Measurements from ENCODE around the gene ERBB2.

DNA sequence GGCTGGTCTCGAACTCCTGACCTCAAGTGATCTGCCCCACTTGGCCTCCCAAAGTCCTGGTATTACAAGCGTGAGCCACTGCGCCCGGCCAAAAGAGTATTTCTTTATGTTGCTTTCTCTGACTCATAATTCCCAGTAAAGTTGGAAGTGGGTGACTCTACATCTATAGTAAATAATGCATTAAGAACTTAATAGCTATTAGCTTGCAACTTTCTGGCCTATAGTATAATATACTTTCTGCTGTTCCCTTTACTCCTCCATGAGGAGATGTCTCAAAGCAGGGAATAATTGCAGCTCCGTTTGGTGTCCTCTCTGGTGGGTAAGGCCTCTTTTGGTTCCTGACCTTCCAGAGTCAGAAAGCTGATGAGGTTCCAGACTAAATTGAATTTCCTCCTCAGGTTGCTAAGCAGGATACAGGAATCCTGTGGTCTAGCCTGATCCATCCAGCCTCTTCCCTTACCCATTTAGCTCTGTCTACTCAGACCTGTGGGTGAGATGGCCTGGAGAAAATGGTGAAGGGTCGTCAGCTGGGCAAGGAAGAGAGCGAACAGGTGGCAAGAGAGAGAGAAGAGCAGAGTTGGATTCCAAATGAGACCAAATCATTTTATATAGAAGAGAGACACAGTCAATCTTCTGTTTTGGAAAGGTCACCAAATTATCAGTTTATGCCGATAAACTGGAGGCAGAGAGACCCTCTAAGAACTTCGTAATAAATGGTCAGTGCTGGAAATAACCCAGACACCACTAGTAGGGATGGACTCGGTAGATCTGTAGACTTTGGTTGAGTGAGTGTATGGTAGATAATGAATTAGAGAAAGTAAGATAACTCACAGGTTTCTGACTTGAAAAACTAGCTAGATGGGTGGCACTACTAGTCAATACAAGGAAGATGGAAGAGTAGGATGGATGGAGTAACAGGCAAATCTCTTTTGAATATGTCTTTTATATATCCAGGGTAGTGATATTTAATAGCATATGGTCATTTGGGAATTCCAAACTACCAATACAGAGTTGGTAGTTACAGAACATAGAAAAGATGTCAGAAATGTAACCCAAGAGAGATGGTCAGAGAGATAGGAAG, 42.3 kb downstream of the CDK12 start:
- PRO-cap, 2 experiments = no peak in any of the 2 experiments

DNA sequence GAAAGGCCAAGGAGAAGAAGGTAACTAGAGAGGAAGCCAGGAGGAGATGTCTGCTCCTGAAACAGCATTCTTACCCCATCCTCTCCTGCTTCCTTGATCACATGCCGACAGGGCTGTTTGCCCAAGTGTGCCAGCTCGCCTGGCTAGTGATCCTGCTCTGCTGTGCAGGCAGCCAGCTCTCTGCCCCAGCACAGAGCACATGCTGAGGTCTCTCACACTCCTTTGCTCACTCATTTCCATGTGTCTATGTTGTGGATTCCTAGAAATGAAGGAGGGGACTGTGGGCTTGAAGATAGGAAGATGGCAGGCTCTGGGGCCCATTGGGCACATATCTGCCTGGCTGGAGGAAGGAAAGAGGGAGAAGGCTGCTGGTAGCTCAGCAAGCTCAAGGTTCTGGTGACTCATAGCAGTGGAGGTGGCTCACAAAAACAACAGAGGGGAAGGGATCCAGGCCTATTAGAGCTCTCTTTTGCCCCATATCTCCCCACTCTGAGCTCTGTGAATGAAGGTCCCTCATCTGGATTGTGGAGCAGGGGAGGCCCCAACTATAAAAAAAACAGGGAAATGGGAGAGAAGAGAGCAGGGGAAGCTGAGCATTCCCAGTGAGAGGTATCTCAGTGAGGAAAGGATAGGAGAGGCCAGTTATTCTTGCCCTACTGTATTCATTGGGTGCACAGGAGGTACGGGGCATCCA, 54.2 kb downstream of the NEUROD2 start:
- PRO-cap, 2 experiments = peak in 1 of 2 experiments; most common plus-strand start position 487 of the sequence (in 1); most common minus-strand start position 357 of the sequence (in 1)

GRCh38 chr17:39617299-39618470, 9.1 kb upstream of the PPP1R1B start:
- PRO-cap, 2 experiments = no peak in any of the 2 experiments

DNA sequence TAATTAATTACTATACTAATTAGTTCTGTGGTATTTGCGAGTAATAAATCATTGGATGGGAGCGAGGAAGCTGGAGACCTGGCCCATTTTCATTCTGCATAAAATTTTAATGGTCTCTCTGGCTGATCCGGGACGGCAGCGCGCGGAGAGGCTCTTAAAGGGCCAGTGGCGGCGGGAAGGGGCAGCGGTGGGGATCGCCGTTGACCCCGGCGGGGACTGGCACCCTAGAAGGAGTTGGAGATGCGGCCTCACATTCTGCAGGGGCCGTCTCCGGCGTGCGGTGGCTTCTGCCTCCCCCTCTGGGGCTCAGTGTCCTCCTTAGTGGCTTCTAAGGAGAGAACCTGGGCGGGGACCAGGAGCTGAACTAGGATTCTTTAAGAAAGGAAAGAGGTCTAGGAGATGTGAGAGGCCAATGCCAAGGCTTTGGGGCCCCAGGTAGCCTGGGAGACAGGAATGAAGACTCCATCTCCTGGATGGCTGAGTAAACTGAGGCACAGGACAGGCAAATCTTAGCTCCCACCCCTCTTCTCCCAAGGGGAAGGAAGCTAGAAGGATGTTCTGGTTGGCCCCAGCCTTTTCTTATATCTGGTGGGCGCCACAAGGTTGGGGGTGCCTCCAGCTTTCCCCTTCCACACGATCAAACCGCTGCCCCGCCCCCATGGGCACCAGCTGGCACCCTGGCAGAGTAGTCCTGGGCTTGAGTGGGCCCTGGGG, 8.1 kb upstream of the PPP1R1B start:
- PRO-cap, 2 experiments = no peak in any of the 2 experiments

- PRO-cap, 2 experiments = no peak in any of the 2 experiments
These were observed 3.8 kb upstream of the STARD3 start for GRCh38 chr17:39633078-39633525.

DNA sequence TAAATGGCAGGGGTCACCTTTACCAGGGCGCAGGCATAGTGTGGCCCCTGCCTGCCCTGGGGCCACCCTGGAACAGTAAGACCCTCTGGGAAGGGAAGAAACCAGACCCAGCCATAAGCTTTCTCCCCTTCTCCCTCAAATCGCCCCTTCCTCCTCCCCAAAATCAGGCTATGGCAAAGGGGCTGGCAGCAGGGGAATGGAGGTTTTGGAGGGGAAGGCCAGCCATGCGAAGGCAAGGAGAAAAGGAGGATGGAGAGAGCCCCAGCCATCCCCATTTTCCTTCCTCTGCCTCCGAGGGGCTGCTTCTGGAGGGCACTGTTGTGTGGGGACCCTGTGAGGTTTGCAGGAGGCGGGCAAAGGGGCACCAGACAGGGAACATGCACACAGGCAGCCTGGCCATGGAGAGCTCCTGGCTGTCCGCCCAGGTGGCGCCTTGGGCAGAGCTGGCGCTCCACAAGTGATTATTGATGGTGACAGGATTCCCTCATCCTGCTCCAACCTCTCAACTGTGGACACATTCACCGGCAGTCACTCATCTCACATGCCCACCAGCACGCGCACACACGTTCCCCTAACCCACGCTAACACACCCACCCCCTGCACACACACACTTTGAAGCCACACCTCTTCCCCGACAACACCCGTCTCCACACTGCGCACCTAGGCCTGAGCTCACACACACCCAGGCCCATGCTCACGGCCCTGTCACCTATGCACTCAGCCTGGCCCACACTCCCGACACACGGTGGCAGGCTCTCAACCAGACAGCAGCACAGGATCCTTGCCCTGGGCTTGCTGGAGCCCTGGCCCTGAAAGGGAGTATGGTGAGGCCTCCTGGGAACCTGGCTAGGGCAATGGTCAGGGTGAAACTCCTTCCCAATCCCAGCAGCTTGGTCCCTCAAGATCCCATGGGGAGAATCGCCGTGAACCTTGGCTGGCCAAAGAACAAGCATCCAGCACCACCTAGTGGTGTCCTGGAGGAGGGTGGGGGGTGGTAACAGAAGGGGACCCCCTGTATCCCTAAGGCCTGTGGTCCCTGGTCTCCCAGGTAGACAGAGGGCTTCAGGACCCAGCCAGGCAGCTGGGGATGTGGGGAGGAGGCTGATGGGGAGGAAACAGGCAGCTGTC, 3.5 kb downstream of the PNMT start:
- PRO-cap, 2 experiments = no peak in any of the 2 experiments

- PRO-cap, 2 experiments = peak in 1 of 2 experiments; most common plus-strand start chr17:39700071 (in 1); most common minus-strand start chr17:39699886 (in 1)
These were observed at the start of gene ERBB2 for GRCh38 chr17:39699521-39700351. ERBB2 (plus strand) TSS chr17:39700064.

GRCh38 chr17:39742775-39743233, 5.1 kb downstream of the GRB7 start:
- PRO-cap, 2 experiments = no peak in any of the 2 experiments

DNA sequence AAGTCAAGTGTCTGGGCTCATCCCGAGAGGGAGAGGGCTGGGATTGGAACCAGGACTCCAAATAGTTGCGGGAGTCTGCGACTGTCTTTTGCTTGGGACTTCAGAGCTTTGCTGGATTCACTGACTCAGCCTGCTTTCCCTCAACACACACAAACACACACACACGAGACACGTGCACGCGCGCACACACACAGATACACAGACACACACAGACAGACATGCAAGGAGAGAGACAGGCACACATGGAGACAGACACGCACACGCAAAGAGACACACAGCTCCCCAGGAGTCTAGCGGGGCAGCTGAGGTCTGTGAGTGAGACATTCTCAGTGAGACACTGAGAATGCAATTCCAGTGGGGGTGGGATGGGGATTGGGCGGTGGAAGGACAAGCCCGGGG, 17.7 kb downstream of the GRB7 start:
- PRO-cap, 2 experiments = no peak in any of the 2 experiments

DNA sequence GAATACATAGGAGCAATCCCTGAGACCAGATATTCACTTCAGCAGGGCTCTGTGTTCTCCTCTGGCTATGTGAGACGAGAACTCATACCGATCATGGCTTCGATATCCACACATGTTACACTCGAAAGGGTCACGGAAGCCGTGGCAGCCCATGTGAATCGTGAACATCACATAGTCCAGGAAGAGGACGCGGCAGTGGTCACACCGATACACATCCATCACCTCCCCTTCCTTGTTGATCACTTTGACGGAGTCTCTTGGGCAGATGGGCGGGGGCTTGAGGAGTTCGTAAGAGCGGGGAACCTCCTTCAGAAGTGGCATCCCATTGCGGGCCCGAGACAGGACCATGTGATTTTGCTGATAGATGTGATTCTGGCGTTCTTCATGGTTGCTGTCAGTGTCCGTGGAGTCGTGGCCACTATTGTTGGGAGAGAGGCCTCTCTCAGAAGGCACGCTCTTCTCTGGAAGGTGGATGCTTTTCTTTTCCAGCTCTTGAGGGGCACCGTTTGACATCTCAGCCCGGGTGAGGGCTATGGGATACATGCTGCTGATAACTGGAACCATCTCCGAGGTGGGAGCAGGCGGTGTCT, 28.1 kb downstream of the GRB7 start:
- PRO-cap, 2 experiments = no peak in any of the 2 experiments

GRCh38 chr17:39921341-39922543, 3.3 kb upstream of the GSDMB start:
- PRO-cap, 2 experiments = no peak in any of the 2 experiments

- PRO-cap, 2 experiments = no peak in any of the 2 experiments
These were observed 6.8 kb downstream of the LRRC3C start for GRCh38 chr17:39934302-39934734.

DNA sequence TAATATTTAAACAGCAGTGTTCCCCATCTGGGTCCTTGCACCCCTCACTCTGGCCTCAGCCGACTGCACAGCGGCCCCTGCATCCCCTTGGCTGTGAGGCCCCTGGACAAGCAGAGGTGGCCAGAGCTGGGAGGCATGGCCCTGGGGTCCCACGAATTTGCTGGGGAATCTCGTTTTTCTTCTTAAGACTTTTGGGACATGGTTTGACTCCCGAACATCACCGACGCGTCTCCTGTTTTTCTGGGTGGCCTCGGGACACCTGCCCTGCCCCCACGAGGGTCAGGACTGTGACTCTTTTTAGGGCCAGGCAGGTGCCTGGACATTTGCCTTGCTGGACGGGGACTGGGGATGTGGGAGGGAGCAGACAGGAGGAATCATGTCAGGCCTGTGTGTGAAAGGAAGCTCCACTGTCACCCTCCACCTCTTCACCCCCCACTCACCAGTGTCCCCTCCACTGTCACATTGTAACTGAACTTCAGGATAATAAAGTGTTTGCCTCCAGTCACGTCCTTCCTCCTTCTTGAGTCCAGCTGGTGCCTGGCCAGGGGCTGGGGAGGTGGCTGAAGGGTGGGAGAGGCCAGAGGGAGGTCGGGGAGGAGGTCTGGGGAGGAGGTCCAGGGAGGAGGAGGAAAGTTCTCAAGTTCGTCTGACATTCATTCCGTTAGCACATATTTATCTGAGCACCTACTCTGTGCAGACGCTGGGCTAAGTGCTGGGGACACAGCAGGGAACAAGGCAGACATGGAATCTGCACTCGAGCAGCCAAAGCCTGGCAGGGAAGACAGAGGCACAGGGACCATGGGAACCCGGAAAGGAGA, 2.3 kb downstream of the CSF3 start:
- PRO-cap, 2 experiments = no peak in any of the 2 experiments

DNA sequence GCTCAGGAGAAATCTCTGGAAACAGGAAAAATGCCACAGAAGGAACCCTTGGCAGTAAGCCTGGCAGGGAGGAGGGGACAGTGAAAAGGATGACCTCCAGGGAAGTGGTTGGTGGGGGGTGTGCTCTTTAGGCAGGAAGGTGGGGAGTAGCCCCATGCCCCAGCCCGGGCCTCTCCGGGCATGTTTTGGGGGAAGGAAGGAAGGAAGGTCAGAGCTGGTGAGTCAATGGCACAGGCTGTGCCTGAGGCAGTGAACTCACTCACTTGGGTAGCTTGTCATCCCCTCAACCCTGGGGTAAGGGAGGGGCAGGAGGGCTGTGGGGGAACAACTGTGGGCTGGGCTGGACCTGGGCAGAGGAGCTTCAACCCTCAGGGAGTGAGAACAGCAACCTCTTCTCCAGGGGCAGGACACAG, 6.2 kb downstream of the CSF3 start:
- PRO-cap, 2 experiments = no peak in any of the 2 experiments

DNA sequence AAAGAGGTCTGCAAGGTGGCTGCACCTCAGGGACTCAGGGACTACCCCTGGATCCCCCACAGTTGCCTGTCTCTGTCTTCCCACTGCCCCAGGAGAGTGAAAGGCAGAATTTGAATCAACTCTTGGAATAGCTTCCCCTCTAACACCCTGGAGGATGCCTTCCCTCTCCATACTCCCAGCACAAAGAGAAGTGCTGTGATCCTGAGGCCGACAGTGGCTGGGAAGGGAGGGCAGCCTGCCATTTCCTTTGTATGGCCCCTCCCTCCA, 3.8 kb upstream of the MED24 start:
- PRO-cap, 2 experiments = no peak in any of the 2 experiments

DNA sequence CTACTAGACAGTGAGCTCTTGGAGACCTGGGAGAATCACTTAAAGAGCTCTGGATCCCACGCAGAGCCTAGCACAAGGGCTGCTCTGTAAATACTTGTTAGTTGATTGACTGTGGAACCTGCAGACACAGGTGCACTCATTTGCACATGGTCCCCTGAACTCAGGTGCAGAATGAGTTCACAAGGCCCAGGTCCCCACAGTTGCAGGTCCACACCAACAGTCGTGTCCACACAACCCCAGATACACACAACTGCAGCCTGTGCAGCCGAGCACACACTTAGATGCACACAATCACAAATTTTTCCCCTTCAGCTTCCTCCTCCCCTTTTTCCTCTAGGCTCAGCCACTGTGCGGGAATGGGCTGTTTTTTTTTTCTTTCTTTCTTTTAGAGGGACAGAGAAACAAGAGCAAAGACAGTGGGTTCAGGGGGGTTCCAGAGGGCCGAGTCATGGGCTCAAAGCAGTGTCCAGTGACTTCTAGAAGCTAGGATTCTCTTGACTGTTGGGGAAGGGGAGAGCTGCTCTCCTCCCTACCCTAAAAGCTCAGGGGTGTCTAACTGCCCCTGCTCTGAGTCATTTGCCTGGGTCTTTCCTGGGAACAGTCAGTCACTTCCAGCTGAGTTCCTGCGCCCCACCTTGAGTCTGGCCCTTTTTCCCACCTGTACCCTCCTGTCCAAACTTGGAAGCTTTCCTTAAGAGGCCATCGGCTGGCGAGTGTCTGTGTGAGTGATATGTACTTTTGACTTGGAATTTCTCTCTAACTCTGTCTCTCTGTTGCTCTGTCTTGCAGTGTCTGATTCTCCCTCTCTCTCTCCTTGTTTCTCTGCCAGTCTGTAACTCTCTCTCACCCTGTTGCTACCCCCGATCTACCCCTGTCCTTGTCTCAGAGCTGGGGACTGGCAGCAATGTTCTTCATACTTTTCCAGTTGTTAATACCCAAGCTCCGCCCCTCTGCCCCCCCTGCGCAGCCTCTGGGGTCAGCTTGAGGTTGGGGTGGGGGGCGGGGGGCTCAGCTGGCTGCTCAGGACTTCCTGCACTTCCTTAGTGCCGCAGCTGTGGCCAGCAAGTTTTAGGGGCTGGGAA, 2.3 kb downstream of the THRA start:
- PRO-cap, 2 experiments = peak in 1 of 2 experiments; most common plus-strand start position 416 of the sequence (in 1); most common minus-strand start position 358 of the sequence (in 1)

DNA sequence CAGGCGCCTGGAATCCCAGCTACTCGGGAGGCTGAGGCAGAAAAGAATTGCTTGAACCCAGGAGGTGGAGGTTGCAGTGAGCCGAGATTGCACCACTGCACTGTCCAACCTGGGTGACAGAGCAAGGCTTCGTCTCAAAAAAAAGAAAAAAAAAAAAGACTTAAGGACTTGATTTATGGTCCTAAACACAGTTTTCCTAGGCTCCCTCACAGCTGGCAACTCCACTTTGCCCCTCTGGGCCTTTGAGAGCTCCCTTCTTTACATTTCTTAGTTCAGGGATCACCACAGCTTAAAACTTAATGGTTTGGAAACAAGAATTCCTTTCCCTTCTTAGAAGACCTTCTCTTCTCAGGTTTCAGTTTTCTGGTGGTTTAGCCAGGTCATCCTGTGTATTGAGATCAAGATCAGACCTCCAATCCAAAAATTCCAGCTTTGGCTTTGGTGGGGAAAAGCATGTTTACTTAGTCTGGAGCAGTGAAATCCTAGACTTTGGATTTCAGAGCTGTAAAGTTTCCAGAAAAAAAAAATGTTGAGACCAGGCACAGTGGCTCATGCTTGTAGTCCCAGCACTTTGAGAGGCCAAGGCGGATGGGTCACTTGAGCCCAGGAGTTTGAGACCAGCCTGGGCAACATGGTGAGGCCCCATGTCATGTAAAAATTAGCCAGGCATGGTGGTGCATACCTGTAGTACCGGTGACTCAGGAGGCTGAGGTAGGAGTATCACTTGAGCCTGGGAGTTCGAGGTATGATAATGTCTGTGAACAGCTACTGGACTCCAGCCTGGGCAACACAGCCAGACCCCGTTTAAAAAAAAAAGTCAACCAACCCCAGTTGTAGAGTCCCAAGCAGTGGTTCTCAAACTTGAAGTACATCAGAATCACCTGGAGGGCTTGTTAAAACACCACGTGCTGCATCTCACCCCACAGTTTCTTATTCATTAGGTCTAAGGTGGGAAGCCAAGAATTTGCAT, 7.1 kb upstream of the MSL1 start:
- PRO-cap, 2 experiments = no peak in any of the 2 experiments

GRCh38 chr17:40180002-40180597, 2.8 kb downstream of the RAPGEFL1 start:
- PRO-cap, 2 experiments = no peak in any of the 2 experiments

GRCh38 chr17:40293270-40293812, 5.7 kb downstream of the CDC6 start:
- PRO-cap, 2 experiments = no peak in any of the 2 experiments

DNA sequence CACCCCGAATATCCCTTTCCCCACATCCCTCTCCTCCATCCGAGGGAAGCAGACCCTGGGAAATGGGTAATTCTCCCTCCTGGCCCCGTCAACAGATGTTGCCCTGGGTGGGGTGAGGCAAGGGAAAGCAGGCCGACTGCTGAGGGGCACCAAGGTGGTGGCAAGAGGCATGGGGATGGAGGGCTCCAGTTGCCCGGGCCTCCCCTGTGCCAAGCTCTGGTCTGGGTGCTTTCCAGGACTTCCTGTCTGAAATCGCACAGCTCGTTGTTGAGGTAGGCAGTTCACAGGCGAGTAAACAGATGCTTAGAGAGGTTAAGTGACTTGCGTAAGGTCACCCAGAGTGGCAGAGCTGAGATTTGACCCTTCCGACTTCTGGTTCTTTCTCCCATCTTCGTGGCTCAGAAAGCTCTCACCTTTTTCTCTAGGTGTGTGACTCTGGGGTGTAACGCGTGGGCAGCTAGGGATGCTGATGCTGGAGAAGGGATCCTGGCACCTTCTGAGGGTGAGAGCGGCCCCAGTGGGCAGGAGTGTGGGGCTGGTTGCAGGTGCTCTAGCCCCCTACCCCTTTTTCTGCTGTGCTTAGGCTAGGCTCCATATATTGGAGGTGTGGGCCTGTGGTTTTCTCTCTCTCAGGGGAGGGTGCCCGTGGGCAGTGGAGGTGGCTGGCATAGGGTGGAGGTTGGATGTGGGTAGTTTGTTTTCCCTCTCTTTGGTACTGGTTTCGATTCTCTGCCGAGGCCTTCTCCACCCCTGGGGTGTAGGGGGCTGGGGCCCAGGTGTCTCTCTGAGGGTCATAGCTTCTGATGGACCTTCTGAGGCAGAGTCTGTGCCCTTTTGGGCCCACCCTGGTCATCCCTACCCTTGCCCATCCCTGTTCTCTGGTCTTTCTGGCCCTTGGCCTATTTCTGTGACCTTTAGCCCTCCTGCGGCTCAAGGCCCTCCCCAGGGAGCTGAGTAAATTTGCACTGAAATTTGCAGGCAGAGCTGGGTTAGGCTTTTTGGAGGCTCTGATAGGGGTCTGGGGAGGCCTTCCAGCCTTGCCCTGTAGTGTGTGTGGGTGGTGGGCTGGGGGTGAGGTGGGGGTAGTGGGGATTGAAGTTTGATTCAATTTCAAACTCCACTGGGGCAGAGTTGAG, 17.4 kb downstream of the RARA start:
- PRO-cap, 2 experiments = no peak in any of the 2 experiments

Measured in cerebral cortex (tissue), 2 donors.